ENCODE measurements around a stretch of chr4.

- PRO-cap, 4 experiments: peak in 3 of 4 experiments; most common plus-strand start chr4:88735813 (in 2); most common minus-strand start chr4:88735682 (in 3)
- RAMPAGE, long total RNA, 2 experiments: no peak in any of the 2 experiments
Measured at GRCh38 chr4:88735422-88735977, 37.9 kb upstream of the NAP1L5 start.

DNA sequence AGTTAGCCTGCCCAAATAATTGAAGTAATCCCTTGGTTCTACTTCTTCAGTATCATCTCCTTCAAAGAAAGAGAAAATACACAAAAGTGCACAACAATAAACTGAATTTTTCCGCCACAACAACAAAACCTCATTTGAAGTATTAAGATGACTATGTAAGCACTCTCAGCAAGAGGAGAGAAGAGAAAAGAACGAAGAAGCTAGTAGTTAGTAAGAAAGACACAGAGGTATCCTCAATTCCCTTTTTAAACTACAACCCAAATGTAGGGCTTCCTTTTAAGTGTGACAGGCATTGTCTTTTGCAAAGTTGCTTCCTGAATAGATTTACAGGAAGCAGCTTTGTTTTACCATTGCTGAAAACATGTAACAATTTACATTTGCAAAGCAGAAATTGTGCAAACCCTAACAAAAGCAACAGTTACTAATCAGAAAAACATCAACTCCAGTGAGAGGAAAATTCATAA is 96.5 kb downstream of the FAM13A start:
- PRO-cap, 4 experiments: peak in 1 of 4 experiments; most common minus-strand start position 252 of the sequence (in 1)
- RAMPAGE, long total RNA, 2 experiments: no peak in any of the 2 experiments

- PRO-cap, 4 experiments: no peak in any of the 4 experiments
- RAMPAGE, long total RNA, 2 experiments: no peak in any of the 2 experiments
Measured at GRCh38 chr4:89249900-89250434, 57.6 kb downstream of the GPRIN3 start.

DNA sequence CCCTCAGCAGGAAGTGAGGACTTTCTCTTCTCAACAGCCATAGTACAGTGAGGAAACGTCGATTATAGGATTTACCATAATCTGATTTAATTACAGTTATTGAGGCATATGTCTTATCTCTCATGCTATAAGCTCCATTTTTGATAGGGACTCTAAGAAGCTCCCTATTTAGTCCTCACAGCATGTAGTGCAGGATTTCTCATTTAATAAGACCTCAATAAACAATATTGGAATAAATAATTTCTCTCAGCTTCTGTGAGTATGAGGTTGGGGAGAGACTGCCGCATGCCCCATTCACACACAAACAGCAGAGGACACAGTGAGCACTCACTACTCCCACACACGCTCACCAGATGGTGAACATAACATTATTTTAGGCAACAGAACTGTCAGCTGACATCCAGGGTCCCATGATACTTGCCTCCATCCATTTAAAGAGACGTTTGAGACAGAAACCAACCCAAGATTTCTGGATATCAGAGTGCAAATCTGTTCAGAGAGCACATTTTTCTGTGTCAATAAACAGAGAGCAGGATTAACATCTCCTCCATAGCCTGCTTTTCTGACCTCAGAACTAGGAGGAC is 16.9 kb downstream of the GPRIN3 start:
- PRO-cap, 4 experiments: no peak in any of the 4 experiments
- RAMPAGE, long total RNA, 2 experiments: no peak in any of the 2 experiments

DNA sequence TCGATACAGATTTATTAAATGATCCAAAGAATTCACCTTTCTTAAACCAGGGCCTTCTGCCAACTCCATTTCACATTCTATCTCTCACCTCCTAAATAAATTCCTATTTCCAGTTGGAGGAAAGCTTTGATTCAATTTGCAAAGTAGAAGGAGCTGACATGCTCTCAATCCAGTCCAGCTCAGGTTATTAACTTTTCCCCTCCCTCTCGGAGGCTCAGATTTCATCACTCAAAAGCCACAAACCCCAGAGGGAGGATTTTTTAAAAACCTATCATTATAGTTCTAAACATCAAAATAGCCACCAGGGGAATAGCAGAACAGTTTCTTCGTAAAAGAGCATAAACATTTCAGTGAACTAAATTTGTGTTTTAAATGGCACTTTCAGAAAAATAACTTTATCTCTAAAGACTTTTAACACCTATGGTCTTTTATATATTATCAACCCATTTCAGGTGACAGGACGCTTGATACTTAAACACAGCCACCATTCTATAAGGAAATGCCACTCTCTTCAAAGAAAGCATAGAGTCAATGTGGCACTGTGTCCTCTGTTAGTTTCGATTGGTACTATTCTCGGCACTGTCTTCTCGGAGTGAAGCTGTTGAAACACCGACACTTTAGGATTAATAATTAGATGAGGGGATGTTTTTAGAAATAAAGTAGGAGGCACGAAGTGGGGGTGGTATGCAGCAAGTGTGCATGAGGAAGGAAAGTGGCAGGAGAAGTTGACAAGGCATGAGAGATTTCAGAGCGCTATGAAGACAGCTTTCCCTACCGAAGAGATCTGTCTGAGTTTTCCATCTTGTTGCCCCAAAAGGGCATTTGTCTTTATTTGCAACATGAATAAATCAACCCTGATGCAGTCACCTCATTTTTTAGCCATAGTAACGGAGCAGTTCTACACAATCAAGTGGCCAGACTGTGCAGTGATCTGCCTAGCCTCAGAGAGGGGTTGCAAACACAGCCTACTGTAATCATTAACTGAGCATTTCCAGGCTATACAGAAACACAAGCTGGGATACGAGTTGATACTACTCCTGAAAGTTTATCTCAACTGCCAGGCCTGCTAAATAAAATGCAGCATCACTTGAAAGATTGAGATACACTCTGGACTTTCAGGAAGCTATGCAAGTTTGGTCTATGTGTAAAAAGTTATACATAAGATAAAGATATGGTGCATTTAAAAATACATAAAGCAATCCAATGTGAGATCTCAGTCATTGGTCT is 8.5 kb downstream of the GPRIN3 start:
- PRO-cap, 4 experiments: peak in 4 of 4 experiments; most common plus-strand start position 292 of the sequence (in 4); most common minus-strand start position 933 of the sequence (in 4)
- RAMPAGE, long total RNA, 2 experiments: no peak in any of the 2 experiments

DNA sequence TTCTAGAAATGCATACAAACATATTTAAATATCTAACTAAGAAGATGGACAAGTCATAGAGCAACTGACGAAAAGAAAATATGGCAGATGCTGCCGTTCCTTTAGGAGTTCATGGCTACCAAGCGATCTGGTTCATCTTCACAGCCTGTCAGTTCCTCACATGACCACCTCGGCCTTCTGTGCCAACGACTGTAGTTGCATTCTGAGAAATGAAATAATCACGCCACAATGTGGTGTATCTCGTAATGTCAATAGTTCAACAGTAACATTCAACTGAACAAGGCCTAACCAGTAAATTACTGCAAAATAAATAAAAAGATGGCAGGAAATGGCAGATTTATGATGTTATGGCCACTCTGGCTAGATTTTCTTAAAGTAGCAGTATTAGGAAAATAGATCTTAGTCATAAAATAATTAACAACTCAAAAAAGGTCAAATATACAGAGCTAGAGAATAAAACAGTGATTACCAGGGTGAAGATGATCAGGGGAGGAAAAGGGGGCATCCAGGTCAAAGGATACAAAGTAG is 4.4 kb downstream of the GPRIN3 start:
- PRO-cap, 4 experiments: peak in 3 of 4 experiments; most common minus-strand start position 113 of the sequence (in 3)
- RAMPAGE, long total RNA, 2 experiments: no peak in any of the 2 experiments

- PRO-cap, 4 experiments: no peak in any of the 4 experiments
- RAMPAGE, long total RNA, 2 experiments: no peak in any of the 2 experiments
Measured at GRCh38 chr4:89316764-89317568, 9.4 kb upstream of the GPRIN3 start.

DNA sequence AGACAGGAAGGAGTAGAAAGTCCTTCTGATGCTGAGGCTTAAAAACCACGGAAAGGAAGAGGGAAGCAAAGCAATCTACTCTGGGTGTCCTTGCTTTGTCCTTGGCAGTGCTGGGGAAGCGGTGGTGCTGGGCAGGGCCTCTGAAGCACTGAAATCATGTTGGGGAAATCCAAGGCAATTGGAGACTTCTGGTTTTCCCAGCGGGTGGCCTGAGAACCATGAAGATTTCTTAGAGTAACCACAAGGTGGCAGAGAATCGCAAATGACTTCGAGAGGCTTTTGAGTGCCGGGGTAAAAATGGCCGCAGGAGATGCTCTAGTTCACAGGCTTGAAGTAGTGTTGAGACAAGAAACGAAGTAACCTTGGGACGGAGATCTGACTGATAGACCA is 130.5 kb upstream of the GPRIN3 start:
- PRO-cap, 4 experiments: no peak in any of the 4 experiments
- RAMPAGE, long total RNA, 2 experiments: no peak in any of the 2 experiments

DNA sequence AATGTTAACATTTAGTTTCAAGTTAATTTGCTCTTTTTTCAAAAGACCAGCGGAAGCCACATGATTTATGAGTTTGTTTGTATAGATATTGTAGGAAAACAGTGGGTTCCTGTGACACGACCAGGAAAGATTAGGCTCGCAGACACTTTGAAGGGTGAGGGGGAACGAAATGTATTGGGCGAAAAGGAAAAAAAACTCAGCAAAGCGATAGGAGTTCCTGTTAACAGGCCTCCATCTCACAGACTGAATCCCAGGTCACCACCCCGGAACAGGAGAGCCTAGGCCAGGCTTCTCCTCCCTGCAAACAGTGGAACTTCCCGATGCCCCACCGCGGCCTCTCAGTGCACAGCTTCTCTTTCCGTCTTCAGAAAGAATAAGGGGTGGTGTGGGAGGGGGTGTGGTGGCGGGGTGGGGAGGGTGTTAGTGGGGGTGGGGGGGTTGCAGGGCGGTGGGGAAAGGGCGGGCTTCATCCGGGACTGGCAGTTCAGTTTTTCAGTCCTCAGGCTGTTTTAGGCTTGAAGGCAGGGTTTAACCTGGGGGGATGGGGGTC is 181.8 kb upstream of the GPRIN3 start:
- PRO-cap, 4 experiments: no peak in any of the 4 experiments
- RAMPAGE, long total RNA, 2 experiments: no peak in any of the 2 experiments

DNA sequence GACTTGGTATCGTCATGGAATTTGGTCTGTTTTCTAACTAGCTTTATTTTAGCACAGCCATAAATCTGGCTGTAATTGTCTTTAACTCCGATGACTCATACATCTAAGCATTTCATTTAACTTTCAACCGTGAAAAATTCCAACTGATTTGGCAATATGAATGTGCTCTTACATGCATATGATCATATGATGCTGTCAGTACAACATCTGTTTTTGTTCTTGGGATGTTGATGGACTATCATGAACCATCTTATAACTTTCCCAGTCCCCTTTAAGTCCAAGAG is 83.2 kb downstream of the SNCA start:
- PRO-cap, 4 experiments: no peak in any of the 4 experiments
- RAMPAGE, long total RNA, 2 experiments: no peak in any of the 2 experiments

- PRO-cap, 4 experiments: no peak in any of the 4 experiments
- RAMPAGE, long total RNA, 2 experiments: no peak in any of the 2 experiments
Measured at GRCh38 chr4:90234846-90235451, 107.8 kb downstream of the CCSER1 start.

DNA sequence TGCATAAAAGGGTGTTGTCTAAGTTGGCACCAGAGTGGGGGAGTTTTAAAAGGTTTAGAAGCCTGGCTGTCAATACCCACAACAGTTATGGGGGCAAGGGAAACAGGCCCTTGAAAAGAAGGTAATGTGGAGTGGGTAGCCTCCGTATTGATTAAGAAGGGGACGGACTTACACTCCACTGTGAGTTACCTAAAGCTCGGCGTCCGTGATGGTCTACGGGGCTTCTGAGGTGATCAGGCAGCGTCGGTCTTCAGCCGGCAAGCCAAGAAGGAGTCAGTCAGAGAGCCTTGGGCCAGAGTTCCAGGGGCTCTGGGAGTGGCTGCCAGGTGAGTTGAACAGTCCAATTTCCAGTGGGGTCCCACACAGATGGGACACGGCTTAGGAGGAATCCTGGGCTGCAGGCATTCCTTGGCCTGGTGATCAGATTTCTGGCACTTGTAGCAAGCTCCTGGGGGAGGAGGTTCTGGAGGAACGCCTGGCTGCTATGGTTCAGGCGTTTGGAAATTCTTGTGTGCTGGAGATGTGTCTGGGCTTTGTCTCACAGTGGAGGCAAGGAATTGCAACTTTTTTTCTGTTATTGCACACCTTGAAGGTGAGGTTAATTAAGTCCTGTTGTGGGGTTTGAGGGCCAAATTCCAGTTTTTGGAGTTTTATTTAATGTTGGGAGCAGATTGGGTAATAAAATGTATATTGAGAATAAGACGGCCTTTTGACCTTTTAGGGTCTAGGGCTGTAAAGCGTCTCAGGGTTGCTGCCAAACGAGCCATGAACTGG is 29.1 kb upstream of the GRID2 start:
- PRO-cap, 4 experiments: no peak in any of the 4 experiments
- RAMPAGE, long total RNA, 2 experiments: no peak in any of the 2 experiments

DNA sequence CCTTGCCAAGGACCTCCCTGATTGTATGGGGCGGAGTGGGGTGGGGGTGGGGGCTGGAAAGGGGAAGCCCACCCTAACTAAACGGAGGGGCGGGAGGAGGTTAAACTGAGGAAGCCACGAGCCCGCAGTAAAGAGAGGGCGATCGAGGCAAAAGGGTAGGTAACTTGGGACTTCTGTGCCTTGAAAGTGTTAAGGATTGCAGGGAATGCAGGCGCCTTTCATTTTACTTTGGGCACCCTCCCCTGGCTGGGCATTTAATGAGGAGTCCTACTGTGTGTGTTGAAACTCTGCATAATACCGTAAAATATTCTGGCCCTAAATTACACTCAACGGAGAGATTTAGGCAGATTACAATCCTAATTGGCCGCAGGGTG is 996 bp upstream of the ATOH1 start:
- PRO-cap, 4 experiments: no peak in any of the 4 experiments
- RAMPAGE, long total RNA, 2 experiments: no peak in any of the 2 experiments

DNA sequence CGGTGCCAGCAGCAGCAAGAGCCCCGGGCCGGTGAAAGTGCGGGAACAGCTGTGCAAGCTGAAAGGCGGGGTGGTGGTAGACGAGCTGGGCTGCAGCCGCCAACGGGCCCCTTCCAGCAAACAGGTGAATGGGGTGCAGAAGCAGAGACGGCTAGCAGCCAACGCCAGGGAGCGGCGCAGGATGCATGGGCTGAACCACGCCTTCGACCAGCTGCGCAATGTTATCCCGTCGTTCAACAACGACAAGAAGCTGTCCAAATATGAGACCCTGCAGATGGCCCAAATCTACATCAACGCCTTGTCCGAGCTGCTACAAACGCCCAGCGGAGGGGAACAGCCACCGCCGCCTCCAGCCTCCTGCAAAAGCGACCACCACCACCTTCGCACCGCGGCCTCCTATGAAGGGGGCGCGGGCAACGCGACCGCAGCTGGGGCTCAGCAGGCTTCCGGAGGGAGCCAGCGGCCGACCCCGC is 742 bp downstream of the ATOH1 start:
- PRO-cap, 4 experiments: no peak in any of the 4 experiments
- RAMPAGE, long total RNA, 2 experiments: no peak in any of the 2 experiments

GRCh38 chr4:94208355-94208605 is 615 bp downstream of the SMARCAD1 start:
- PRO-cap, 4 experiments: no peak in any of the 4 experiments
- RAMPAGE, long total RNA, 2 experiments: no peak in any of the 2 experiments

DNA sequence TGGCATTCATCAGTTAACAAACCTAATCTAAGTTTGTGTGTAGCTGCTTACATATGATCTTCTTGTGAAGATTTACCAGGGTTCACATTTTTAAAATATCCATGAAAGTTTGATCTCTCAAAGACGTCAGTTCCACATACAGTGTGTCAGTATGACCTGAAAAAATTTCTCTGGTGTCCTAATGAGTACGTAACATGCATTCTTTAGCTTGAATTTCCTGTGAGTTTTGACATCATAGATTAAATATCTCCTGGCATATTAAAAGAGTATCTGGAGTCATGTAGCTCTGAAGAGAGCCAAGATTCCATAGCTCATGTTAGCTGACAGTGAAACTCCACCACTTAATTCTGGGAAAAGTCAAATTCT is 43.9 kb upstream of the PDLIM5 start:
- PRO-cap, 4 experiments: peak in 1 of 4 experiments; most common plus-strand start position 289 of the sequence (in 1)
- RAMPAGE, long total RNA, 2 experiments: no peak in any of the 2 experiments

GRCh38 chr4:94410062-94410357 is 41.7 kb upstream of the PDLIM5 start:
- PRO-cap, 4 experiments: no peak in any of the 4 experiments
- RAMPAGE, long total RNA, 2 experiments: no peak in any of the 2 experiments

GRCh38 chr4:94471698-94472367 is 20.1 kb downstream of the PDLIM5 start:
- PRO-cap, 4 experiments: no peak in any of the 4 experiments
- RAMPAGE, long total RNA, 2 experiments: no peak in any of the 2 experiments

DNA sequence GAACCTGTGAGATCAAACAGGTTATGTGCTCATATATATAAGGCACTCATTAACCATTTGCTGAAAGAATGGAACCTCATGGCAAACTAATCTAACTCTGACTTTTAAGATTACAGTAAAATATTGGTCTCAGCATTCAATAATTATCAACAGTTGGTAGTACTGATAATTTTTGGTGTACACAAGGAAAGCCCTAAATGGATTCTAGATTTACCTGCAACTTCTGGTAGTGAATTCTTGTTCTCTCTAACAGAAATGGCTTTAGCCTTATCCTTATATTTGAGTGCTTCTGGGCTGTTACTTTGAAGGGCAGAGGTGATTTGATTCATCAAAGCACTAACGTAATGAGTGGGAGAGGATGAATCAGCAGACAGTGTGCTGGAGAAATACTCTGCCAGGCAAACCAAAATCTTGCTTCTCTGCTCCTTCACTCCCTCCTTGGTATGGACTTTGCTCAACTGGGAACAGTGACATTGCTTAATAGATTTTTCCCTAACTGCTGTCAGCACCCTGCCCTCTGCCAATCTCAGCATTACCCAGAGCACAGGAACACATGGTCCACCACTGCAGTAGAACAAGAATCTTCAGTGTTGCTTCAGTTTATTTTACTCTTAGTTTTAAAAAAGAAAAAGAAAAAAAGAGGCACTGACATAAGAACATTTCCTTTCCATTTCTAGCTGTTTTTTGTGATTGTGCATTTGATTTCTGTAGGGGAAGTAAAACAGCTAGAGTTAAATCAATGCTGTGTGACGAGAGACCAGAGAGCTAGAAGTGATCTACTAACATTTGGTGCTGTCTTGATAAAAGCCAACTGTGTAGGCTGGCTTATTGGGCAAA is 56.0 kb downstream of the PDLIM5 start:
- PRO-cap, 4 experiments: peak in 4 of 4 experiments; most common plus-strand start position 523 of the sequence (in 2); most common minus-strand start position 442 of the sequence (in 1)
- RAMPAGE, long total RNA, 2 experiments: no peak in any of the 2 experiments

- PRO-cap, 4 experiments: peak in 1 of 4 experiments; most common plus-strand start chr4:94598871 (in 1)
- RAMPAGE, long total RNA, 2 experiments: no peak in any of the 2 experiments
Measured at GRCh38 chr4:94598607-94599425, 147.1 kb downstream of the PDLIM5 start.

Measured in right lobe of liver (tissue), 4 donors.